Lower leg skin (tissue), 2 donors: ENCODE measurements around the genes ARID3B, FAM219B and PTPN9.

GRCh38 chr15:74434207-74434555, 423 bp upstream of the SEMA7A start:
- PRO-cap: no peak
- RAMPAGE, long total RNA, 2 experiments: no peak in any of the 2 experiments

DNA sequence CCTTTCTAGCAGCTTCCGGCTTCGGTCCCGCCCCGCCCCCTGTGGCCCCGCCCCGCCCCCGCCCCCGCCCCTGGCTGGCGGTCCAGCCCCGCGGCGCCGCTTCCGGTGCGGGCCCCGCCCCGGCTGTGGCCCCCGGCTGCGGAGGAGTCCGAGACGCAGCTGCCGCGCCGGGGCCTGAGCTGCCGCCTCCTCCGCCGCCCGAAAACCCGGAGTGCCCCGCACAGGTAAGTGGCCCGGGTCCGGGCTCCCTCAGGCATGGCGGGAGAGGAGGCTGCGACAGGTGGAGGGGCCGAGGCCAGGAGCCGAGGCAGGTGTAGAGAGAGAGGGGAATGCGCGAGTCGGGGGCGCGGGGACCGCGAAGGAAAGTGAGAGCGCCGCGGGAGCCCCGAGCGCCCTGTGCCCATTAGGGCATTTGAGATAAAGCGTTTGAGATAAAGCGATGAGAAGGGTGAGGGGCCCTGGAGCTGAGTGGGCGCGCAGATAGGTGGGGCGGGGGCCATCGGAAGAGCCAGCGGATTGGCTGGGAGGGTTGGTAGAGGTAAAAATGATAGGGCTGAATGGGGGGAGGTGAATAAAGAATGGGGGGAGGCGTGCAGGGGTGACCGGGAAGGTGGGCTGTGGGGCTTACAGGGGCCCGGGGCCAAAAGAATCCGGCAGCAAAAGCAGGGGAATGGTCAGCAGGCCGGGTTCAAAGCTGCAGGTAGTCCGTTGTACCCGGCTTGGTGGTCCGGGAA, at the start of gene ARID3B:
ARID3B (plus strand) TSS at position 114 of the 734 bp plus-strand sequence.
- PRO-cap: bidirectional peak, plus-strand start at position 158 of the sequence, minus-strand start outside the sequence
- RAMPAGE, long total RNA, 2 experiments: start-site peak on the plus strand in 2 of 2 experiments, centred at positions 117 to 143 of the sequence, 12 to 68 reads per replicate

GRCh38 chr15:74614542-74615103, 1.0 kb upstream of the CLK3 start:
- PRO-cap: bidirectional peak, plus-strand start at chr15:74614904, minus-strand start at chr15:74614698
- RAMPAGE, long total RNA, 2 experiments: no peak in any of the 2 experiments

DNA sequence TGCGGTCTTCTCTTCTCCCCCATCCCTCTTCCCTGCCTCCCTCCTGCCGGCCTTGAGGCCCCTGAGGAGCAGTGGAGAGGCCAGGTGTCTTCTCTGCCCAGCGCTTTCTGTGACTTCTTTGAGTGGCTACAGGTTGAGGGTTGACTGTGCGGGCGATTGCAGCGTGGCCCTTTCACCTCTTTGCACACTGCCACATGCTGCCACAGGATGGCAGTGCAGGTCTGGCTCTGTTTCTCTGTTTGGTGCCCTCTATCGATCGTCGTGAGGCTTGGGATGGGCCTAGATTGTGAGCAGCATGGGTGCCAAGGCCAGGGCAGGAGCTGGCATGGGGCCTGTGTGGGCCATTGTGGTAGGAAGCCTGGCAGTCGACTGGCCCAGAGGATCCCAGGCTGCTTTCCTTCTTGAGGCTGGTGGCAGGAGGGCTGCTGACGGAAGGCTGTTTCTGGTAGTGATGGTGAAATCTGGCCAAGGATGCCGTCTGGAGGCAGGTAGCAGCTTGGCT, 5.4 kb downstream of the CLK3 start:
- PRO-cap: no peak
- RAMPAGE, long total RNA, 2 experiments: no peak in any of the 2 experiments

- PRO-cap: no peak
- RAMPAGE, long total RNA, 2 experiments: no peak in any of the 2 experiments
These were observed 6.6 kb downstream of the CLK3 start for GRCh38 chr15:74622269-74622591.

GRCh38 chr15:74670935-74672018, 24.5 kb downstream of the EDC3 start:
- PRO-cap: no peak
- RAMPAGE, long total RNA, 2 experiments: no peak in any of the 2 experiments

GRCh38 chr15:74780694-74781603, 931 bp upstream of the CSK start:
- PRO-cap: unidirectional peak, minus-strand start at chr15:74781073
- RAMPAGE, long total RNA, 2 experiments: no peak in any of the 2 experiments

- PRO-cap: no peak
- RAMPAGE, long total RNA, 2 experiments: no peak in any of the 2 experiments
These were observed 12.1 kb upstream of the LMAN1L start for GRCh38 chr15:74800064-74801315.

DNA sequence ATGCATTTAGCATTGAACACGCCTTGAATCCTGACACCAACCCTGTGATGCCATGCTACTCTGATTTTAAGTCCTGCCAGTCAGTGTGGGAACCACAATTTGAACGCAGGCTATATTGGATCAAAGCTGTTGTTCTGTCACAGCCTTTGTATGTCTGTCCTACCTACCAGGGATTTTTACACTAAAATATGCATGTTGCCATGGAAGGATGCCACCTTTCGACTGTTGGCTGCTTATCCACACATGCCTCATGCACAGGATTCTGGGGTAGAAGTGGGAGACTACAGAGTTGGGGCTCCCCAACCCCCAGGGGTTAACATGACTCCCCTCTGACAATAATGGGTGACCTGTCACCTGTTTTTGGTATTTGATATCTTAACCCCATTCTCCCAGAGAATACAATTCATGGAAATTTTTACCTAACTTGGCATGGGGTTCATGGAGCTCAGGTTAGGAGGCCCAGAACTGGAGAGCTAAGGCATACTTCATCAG, 6.7 kb downstream of the MPI start:
- PRO-cap: no peak
- RAMPAGE, long total RNA, 2 experiments: start-site peak on the plus strand in 1 of 2 experiments, centred at position 168 of the sequence, 8 reads per replicate

DNA sequence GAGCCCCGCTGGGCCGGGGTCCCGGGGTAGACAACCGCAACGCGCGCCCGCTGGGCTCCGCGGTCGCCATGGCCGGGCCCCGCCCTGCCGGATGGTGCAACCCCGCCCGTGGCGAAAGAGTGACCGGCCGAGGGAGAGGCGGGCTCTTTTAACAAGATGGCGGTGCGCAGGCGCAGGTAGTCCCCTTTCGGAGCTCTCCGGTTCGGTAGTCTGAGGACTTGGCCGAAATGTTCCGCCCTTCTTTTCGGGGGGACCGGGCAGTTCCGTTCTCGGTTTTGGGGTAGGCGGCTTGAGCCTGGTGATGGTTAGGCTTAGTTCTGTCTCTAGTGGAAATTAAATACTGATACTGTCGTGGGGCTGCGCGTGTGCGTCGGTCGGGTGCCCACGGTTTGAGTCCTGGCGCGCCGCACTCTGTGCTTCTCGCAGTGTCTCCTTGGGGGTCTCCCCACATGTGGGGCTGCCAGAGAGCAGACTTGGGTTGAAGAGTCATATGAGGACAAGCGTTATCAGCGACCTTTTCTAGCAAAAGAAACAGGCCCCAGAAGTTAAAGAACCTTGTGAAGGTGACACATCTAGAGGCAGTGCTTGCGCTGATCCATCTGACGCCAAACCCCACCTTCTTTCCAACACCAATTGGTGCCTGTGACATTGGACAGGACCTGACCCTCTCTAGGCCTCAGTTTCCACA, at the start of gene FAM219B:
FAM219B (minus strand) TSS at position 121 of the 688 bp plus-strand sequence.
- PRO-cap: bidirectional peak, plus-strand start at position 179 of the sequence, minus-strand start at position 93 of the sequence
- RAMPAGE, long total RNA, 2 experiments: no peak in any of the 2 experiments

DNA sequence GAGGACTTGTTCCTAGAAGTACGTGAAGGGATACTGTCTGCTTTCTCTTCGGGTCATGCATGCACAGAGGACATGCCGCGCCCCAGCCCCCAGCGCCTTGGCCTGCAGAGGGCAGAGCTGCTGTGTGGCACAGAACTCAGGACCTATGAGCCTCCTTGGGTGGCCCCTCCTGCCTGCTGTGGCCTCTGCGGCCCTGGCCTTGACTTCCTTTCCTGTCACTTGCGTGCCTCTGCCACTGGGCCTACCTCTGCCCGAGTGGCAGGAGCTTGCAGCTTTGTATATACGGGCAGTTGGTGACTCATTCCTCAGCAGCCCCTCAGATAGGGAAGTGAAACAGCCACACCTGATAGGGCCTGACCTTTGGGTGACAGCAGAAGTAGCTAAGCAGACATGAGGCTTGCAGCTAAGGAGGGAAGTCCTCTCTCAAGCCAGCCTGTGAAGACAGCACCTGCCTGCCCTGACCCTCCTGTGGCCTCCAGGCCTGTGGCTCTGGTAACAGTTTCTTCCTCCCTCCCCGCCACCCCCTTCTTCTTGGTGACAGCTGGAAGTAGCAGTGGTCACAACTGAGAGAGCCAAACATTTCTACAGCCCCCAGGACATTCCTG, 19.6 kb downstream of the PPCDC start:
- PRO-cap: no peak
- RAMPAGE, long total RNA, 2 experiments: no peak in any of the 2 experiments

- PRO-cap: no peak
- RAMPAGE, long total RNA, 2 experiments: start-site peak on the plus strand in 2 of 2 experiments, at chr15:75063810-75064090 at its widest, 6 to 12 reads per replicate
These were observed 40.5 kb downstream of the PPCDC start for GRCh38 chr15:75063715-75064367.

GRCh38 chr15:75195489-75195826, 6.2 kb upstream of the C15orf39 start:
- PRO-cap: no peak
- RAMPAGE, long total RNA, 2 experiments: no peak in any of the 2 experiments

DNA sequence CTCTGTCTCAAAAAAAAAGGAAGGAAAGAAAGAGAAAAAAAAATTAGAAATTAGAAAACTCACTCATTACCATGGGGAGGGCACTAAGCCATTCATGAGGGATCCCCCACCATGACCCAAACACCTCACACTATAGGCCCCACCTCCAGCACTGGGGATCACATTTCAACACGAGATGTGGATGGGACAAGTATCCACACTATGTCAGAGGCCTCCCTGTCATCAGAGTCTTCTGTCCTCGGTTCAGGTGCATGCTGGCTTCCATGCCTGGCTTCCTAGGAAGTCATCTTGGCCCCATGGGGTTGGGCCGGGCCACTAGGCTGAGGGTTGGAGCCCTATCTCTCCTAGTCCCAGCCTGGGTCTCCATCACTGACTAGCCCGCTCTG, 16.9 kb downstream of the C15orf39 start:
- PRO-cap: no peak
- RAMPAGE, long total RNA, 2 experiments: no peak in any of the 2 experiments

DNA sequence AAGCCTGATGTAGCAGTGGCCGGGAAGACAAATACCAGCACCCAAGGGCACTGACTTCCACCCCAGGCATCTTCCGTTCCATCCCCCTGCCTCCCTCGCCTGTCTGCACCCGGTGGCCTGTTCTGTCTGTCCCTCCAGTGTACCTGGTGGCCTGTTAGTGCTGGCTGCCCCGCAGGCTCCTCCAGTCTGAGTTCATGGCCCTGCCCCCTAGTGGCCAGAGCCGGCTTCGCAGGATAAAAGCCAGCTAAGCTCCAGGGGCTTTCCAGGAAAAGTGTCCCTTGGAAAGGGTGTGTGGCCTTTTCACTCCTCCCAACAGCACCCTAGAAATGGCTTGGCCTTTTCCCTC, 16.5 kb downstream of the GOLGA6D start:
- PRO-cap: no peak
- RAMPAGE, long total RNA, 2 experiments: no peak in any of the 2 experiments

DNA sequence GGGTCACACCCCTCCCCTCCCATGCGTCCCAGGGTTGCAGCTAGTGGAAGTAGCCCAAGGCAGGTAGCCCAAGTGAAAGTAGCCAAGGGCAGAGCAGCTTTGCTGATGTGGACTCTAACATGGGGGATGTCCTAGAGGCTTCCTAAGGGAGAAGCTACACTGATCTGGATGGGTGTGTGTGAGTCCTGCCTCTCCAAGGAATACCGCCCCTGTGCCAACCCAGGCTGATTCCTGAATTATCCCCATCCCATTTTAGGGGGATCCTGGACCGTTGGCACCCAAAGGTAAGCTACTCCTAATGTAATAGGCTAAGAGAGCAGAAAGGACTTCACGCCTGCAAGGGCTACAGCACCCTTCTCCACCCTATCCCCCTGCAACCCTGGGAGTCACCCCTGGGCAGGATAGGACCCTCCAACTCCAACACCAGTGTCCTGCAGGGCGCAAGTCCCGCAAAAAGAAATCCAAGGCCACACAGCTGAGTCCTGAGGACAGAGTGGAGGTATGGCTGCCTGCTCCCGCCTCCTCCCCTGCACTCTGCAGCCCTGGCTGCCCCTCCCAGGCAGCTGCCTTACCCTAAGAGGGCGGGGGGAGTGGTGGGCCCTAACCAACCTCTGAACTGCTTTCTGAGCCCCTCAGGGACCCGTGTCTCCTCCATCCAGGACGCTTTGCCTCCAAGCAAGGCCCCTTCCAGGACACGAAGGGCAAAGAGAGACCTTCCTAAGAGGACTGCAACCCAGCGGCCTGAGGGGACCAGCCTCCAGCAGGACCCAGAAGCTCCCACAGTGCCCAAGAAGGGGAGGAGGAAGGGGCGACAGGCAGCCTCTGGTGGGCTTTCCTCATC, 7.4 kb downstream of the NEIL1 start:
- PRO-cap: no peak
- RAMPAGE, long total RNA, 2 experiments: no peak in any of the 2 experiments

GRCh38 chr15:75386076-75386399, 17.6 kb upstream of the MAN2C1 start:
- PRO-cap: no peak
- RAMPAGE, long total RNA, 2 experiments: no peak in any of the 2 experiments

GRCh38 chr15:75456540-75457131, 5.1 kb upstream of the SIN3A start:
- PRO-cap: no peak
- RAMPAGE, long total RNA, 2 experiments: no peak in any of the 2 experiments

GRCh38 chr15:75544913-75545357, 34.2 kb downstream of the PTPN9 start:
- PRO-cap: no peak
- RAMPAGE, long total RNA, 2 experiments: no peak in any of the 2 experiments

- PRO-cap: unidirectional peak, minus-strand start at chr15:75579284; unidirectional peak, minus-strand start at chr15:75579472
- RAMPAGE, long total RNA, 2 experiments: no peak in any of the 2 experiments
These were observed at the start of gene PTPN9 for GRCh38 chr15:75579163-75579922. TSS of gene PTPN9 (minus strand) at chr15:75579315.